ENCODE data around the gene IAH1.

DNA sequence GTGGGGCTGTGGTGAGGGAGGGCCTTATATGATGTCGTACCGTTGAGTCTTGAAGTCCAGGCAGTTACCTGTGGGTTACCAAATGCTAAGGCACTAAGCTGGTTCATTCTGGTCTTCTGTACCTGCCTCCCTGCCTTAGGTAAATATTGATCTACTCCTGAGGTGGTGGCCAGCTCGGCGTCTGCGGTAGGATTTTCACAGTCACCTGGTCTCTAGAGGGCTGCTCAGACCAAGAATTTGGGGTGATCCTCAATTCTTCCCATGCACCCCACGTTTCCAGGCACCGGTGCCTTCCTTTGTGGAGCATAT is 5.7 kb downstream of the ASAP2 start:
- PRO-cap: no peak

DNA sequence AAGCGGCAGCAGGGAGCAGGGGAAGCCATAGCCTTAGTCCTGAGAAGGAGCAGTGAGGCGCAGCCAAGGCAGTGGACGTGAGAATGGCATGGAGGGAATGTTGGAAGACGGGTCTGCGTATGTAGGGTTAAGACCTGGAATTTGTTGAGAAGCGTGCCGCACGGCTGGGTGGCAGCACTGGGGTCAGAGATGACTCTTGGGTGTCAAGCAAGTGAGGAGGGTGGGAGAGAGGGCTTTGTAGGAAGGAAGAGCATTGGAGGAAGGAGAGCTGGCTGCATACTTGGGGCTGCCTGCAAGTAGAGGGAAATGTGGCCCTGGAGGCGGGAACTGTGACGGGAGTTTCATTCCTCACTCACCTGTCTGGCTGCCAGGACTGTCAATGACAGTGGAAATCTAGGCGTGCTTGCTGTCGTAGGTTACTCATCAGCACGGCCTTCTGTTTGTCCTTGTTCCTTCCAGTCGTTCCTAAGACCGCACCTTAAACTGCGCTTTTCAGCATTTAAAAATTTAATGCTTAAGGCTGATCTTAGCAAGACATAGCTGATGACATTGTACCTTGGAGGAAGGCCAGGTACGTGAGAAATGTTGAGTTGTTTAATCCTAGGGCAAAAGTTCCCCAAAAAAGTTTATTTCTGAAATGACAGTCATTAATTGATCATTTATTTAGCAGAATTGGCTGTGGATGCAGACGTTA is 107.9 kb downstream of the ITGB1BP1 start:
- PRO-cap: no peak

- PRO-cap: no peak
Observed at GRCh38 chr2:9333410-9334055, 89.8 kb downstream of the ITGB1BP1 start.

DNA sequence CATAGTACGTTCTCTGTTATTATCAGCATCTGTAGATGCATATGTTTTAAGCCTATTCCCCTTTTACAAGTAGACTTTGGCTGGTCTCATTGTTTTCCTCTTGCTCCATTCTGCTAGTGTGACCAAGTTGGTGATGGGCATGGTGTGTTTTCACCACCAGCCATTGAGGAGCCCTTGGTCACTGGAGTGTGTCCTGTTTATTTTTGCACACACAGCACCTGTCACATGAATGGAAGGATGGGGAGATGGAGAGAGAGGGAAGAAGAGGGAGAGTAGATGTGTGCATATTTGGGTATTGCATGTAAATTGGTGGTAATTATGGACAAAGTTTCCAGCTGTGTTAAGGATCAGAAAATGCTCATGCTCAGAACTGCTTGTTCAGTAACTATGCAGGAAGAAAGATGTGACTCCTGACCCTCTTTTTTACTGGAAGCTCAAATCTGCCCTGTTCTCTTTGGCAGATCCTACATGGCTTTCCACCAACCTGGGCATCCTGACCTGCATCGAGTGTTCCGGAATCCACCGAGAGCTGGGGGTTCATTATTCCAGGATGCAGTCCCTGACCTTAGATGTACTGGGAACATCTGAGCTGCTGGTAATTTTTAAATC is 64.9 kb downstream of the ITGB1BP1 start:
- PRO-cap: no peak

- PRO-cap: no peak
Observed at GRCh38 chr2:9392847-9393718, 30.2 kb downstream of the ITGB1BP1 start.

GRCh38 chr2:9474316-9474662 is at the start of gene IAH1:
Gene IAH1 (plus strand): TSS chr2:9474551.
- PRO-cap: bidirectional peak, plus-strand start at chr2:9474567, minus-strand start at chr2:9474513

GRCh38 chr2:9474663-9475531 is 546 bp downstream of the IAH1 start:
- PRO-cap: bidirectional peak, plus-strand start at chr2:9475326, minus-strand start at chr2:9475277

DNA sequence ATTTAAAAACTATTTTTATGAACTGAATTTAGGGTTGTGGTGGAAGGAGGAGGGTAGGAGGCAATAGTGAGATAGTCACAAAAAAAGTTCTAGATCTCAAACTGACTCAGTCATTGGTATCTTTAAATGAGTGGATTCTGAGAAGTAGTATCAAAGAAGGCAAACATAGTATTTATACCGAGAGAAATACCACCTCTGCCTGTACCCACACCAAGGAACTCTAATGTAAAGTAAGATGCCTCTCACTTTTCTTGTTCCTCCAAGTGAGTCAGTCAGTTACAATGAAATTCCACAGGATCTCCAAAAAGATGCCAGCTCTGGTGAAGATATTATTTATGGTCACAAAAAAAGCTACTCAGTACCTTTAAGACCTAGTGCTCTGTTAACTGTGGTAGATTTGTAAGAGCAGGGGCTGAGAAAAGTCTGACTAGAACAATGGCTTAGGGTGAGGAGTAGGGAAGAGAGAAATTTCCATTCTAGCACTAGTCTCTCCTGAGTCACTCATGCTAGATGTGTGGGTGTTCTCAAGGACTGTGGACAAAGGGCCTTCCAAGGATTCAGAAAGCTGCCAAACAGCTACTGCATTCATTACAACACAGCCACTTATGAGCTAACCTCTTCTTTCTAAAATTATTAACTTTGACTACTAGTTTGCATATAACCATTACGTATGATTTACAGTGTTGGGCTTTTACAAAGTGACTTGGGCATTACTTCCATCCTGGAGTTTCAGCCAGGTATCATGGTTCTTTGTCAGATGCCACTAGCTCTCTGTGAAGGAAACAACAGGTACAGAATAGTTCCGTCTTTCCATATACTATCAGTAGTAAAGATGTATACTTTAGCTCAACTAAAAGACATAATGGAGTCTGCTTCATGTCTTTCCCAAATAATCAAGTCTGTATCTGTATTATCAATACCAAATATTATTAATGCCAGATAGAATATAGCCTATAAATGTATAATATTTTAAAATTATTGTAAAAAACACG is 36.1 kb downstream of the YWHAQ start:
- PRO-cap: no peak

GRCh38 chr2:9618493-9619203 is 12.1 kb downstream of the YWHAQ start:
- PRO-cap: no peak

GRCh38 chr2:9656966-9657433 is 26.2 kb upstream of the YWHAQ start:
- PRO-cap: no peak

- PRO-cap: no peak
Observed at GRCh38 chr2:9870371-9870723, 27.1 kb downstream of the TAF1B start.

DNA sequence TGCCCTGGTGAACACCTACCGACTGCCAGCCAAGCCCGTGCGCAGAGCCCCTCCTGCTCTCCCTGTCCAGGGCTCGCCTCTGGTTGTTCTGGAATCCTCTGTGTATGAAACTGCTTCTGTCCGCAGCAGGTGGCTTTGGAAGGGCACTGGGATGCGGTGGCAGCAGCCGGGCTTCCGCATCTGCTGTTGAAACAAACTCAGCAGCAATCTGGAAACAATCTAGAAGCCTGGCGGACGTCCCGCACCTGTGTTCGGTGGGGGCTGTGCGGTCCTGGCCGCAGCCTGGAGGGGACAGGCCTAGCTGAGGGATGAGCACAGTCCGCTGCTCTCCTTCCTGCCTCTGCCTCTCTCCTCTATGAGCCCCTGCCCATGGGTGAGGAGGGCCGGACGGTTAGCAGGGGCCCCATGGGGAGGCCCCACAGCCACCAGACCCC is 34.0 kb upstream of the KLF11 start:
- PRO-cap: no peak

DNA sequence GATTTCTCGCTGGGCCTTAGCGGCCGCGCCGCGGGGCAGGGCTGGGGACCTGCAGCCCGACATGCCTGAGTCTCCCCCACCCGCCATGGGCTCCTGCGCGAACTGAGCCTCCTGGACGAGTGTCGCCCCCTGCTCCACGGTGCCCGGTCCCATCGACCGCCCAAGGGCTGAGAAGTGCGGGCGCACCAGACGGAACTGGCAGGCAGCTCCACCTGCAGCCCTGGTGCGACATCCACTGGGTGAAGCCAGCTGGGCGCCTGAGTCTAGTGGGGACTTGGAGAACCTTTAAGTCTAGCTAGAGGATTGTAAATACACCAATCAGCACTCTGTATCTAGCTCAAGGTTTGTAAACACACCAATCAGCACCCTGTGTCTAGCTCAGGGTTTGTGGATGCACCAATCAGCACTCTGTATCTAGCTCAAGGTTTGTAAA is 11.4 kb upstream of the CYS1 start:
- PRO-cap: no peak

GRCh38 chr2:10126074-10127425 is 4.0 kb downstream of the RRM2 start:
- PRO-cap: no peak

- PRO-cap: no peak
Observed at GRCh38 chr2:10201379-10201829, 78.9 kb downstream of the RRM2 start.

DNA sequence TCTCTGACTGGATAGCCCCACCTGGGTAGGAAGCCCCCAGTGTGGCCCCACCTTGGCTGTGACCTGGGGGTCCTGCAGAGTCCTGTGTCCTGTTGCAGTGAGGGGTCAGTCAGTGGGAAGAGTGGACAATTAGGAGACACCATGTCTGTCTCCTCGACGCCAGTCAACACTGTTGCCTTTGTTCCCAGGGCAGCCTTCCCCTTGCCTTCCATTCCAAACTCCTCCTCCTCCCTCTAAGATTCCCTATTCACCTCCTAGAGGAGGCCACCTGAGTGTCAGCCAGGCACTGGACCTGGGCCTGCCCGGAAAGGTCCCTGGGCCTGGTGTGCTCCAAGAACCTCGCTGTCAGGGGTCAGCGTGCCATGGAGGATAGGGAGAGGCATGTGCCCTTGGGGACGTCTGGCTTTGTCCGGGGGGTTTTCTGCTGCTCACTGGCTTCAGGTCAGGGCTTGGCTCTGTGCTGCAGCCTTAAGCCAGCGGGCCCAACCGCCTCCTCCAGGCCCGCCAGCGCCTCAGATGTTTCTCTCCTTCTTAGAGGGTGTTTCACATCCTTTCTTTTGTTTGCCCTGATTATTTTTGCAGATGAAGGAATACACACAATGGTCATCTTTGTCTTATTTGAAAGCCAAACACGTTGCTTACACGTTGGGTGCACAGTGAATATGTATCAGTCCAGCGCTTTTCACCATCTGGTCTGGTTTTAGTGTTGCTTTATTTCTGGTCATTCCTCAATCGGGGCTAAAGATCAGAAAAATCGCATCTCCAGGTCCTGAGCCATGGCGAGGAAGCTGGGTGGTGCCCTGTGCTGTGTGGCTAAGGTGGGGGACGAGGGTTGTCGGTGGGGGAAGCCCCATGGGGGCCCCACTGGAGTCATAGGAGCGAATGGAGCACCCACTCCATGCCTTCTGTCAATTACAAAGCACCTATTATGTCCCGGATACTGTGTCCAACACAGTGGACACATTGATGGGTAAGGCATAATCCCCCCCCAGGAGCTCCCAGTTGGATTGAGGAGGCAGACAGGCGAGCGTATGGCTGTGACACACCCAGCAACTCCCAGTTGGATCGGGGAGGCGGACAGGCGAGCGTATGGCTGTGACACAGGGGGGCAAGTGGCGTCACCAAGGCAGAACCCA is 69.1 kb downstream of the HPCAL1 start:
- PRO-cap: no peak

DNA sequence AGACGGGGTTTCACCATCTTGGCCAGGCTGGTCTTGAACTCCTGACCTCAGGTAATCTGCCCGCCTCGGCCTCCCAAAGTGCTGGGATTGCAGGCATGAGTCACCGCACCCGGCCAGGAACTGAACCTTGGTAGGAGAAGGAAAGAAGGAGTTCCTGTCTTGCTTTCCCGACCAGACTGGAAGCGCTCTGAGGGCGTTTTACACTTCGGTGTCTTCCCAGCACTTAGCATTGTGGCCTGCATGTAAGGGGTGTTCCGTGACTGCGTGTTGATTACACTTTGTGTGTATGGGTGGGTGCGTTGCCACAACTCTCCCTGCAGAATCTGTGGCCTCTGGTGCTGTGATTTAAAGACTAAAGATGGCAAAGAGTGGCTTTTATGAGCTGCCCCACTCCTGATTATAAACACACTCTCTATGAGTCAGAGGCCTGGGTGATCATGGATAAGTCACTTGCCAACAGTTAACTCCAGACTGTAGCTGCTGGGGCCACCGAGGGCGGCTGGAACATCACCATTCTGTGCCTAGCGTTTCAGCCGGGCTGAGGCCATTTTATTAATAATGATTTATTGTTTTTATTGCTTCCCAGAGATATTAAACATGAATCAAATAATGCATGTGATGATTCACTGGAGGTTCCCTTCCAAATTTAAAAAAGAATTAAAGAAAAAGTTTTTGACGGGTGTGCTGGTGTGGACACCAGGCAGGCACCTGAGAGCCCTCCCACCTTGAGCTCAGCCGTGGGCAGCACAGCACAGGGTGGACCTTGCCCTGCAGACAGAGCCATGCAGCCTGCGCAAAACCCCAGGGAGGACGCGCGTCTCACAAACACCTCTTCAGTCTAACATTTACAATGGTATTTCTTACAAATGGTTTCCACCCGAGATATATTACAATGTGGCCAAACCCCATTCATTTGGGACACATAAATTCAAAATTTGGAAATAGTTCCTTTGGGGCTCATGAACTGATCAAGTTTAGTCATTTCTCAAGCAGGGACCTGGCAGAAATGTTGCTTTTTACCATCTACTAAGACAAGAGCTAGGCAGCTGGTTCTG is 45.7 kb downstream of the ODC1 start:
- PRO-cap: no peak

GRCh38 chr2:10405387-10405837 is 42.7 kb downstream of the ODC1 start:
- PRO-cap: no peak

DNA sequence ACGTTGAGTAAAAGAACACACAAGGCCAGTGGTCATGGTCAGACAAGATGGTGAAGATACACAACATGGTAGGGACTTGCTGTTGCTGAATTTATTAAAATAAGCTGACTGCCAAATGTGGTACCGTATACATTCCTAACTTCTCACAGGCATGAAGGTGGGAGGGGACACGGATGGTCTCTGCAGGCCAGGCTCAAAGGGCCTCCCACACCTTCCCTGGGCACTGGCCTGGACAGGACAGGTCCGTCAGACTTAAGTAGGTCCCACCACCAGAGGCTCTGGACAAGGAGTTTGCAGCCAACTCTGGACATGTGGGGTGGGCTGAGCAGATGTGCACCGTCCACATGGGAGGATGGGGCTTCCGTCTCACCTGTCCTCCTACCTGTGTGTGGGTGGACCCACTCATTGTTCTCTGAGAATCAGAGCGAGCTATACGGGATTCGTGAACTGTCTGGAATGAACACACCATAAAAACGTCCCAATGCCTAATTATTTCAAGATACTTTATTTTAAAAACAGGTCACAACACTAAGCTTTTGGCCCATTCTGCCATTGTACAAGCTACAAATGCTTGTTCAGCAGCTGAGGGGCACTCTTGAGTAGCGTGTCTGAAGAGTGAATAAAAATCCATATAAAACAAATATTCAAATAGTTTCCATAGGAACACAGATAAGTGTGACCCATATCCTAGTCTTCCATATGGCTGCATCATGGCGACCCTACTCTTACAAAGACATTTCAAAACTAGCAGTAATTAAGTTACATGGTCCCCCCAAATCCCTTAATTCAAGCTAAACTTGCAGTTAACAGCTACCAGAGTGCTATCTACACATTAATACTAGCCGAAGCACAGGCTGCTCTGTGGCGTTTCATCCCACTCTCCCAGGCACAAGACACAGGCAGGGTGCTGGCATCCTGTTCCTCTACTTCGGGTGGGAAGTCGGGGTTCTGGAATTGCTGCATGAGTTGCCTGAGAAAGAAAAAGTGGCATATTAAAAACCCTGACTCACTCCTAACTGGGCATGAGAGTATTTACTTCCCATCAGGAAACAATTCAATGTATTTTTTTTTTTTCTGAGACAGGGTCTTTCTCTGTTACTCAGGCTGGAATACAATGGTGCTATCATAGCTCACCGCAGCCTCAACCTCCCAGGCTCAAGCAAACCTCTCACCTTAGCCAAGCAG is 7.8 kb downstream of the ODC1 start:
- PRO-cap: no peak

DNA sequence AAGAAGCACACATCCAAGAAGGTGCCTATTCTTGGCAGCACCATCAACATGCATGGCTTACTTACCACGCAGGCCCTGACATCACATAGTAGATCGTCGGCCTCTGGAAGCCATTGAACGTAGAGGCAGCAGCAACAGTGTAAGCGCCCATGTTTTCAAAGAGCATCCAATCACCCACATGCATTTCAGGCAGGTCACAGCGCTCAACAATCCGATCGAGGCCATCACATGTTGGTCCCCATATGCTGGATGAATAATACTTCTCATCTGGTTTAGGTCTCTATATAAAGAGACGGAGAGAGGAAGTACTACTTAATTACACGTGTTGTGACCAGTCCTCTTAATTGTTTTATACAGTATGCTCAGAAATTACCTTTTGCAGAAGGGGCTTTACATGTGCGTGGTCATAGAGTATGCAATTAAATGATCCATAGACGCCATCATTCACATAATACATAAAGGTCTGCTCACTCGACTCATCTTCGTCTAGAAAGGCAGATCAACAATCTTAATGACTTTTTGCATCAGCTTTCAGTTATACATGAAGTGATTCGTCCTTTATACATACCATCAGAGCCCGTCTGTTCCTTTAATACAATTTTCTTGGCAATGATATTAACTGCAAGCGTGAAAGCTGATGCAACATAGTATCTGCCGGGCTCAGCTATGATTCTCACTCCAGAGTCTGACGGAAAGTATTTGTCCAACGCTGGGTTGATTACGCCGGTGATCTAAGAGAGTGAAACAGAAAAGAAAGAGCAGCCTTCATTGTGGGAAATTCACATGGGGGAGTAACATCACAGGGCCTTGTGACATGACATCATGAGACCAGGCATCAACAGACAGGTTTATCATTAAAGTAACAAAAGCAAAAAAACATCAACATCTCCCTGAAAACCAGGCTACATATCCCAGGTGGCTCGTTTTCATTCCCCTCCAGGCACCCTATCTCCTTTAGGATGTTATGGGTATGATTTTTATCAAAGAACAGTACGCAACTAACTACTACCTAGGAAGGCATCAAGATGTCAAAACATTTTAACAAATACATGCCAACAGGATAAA is 6.4 kb downstream of the ODC1 start:
- PRO-cap: no peak